Mammary epithelial cell (primary cell): ENCODE measurements around a stretch of chr2.

- CAGE, long polyA plus RNA, result no peak
- RRBS, result no CpG with 5 or more reads among the region's 8 CpGs
Measured at GRCh38 chr2:152542660-152543656, 174.3 kb downstream of the PRPF40A start.

DNA sequence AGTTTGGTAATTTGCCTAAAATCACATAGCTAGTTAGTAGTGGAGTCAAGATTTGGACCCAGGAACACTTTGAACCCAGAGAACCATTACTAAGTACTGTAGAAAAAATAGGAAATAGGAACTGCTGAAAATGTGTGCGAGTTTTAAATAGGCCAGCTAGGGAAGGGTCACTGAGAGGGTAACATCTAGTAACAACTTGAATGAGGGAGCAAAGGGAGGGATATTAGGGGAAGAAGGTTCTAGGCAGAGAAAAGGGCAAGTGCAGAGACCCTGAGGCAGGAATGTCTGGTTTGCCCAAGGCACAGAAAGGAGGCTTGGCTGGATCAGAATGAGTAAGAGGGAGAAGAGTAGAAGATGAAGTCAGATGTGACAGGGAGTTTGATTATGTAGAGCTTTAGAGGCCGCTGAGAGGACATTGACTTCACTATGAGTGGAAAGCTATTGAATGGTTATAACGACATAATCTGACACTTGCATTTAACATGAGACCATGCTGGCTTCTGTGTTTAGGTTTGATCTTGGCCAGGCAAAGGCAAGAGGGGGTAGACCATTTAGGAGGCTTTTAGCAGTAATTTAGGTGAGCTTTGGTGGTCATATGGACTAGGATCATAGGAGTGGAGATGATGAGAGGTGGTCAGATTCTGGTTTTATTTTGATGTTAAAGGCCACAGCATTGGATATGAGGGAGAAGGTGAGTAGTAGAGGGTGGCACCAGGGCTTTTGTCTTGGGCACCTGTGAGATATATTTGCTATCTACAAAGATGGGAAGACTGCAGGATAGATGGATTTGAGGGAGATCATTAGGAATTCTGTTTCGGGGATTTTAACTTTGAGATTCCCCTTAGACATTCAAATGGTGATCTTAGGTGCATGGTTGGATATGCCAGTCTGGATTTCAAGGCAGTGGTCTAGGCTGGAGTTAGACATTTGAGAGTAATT lies 140.5 kb downstream of the PRPF40A start:
- CAGE, long polyA plus RNA, result no peak
- RRBS, result no CpG with 5 or more reads among the region's 4 CpGs

DNA sequence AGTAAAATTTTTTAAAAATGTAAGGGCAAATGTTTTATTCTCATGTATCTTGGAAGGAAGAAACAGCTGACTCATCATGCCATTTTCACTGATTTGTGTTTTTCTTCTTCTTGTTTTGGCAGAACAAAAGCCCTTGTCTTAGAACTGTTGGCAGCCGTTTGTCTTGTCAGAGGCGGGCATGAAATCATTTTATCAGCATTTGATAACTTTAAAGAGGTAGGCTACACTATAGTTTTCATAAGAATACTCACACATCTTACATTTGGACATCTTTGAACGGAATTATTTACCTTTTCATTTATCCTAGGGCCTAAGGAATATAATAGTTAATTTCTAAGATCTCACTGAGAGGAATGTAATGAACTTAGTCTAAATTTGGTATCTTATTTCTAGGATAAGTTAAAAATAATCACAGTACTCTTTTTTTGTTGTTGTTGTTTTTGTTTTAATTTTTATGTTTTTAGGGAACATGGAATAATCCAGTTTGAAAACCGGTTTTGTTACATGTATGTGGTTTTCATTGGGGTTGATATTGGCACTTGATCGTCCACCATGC lies 136.3 kb downstream of the PRPF40A start:
- CAGE, long polyA plus RNA, result no peak
- RRBS, result no CpG with 5 or more reads among the region's 5 CpGs

DNA sequence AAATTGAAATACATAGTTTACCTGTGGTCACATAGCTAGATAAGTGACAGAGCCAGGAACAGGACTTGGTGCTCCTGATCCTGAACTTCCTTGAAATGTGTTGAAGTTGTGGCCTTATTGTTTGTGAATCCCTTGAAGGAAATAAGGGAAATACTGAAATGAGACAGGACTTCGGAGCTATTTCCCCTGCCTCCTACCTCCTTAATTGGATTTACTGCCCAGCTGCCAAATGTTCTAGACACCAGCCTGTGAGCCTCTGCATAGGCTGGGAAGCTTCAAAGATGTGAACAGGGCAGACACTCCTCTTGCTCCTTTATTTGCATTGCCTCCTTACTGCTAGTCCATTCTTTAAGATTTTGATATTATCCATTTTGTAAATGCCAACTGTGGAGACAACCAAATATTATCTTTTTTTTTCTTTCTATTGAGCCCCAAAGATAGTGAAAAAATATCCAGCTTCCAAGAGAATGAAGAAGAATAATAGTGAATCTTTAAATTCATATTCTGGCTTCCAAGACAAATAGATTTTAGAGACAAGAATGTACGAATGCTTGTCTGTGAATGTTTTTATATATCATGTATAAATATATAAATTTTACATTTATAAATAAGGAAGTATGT lies 135.1 kb downstream of the PRPF40A start:
- CAGE, long polyA plus RNA, result no peak
- RRBS, result no CpG with 5 or more reads among the region's 2 CpGs

GRCh38 chr2:152626177-152626765 lies 91.0 kb downstream of the PRPF40A start:
- CAGE, long polyA plus RNA, result no peak
- RRBS, result no CpG with 5 or more reads among the region's 5 CpGs

DNA sequence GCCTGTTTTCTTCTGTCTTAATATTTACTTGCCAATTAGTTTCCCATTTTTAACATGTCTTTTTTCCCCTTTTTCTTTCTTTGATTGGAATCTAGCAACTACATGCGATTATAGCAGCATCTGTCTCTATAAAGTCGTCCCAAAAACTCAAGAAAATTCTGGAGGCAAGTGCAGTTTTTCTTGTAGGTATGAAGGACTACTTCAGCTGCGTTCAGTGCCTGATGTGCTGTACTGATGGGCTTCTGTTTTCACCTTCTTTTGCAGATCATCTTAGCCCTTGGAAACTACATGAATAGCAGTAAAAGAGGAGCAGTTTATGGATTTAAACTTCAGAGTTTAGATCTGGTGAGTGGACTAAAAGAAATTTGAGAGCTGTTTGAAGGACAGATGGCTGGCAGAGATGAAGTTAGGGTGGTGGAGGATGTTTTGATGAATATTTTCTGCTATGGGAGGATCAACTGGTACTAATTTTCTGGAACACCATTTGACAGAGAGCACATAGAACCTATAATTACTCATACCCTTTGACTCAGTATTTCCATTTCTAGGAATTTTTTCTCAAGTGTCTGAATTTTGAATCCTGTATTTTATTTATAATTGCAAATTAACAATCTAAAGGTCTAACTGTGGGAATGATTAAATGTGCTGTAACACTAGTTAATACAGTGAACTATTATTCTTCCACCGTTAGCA lies 87.6 kb downstream of the PRPF40A start:
- CAGE, long polyA plus RNA, result no peak
- RRBS, result no CpG with 5 or more reads among the region's 4 CpGs

DNA sequence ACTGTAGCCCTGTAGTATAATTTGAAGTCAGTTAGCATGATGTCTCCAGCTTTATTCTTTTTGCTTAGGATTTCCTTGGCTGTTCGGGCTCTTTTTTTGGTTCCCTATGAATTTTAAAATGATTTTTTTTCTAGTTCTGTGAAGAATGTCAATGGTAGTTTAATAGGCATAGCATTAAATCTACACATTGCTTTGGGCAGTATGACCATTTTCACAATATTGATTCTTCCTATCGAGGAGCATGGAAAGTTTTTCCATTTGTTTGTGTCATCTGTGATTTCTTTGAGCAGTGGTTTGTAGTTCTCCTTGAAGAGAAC lies 185.7 kb upstream of the GALNT13 start:
- CAGE, long polyA plus RNA, result no peak
- RRBS, result no CpG with 5 or more reads among the region's 2 CpGs

- CAGE, long polyA plus RNA, result no peak
- RRBS, result no CpG with 5 or more reads among the region's 1 CpG
Measured at GRCh38 chr2:154447722-154448135, 250.8 kb upstream of the KCNJ3 start.

GRCh38 chr2:154699179-154699893 lies 841 bp downstream of the KCNJ3 start:
- CAGE, long polyA plus RNA, result no peak
- RRBS, result 34% methylated on average over 9 of the region's 37 CpGs

DNA sequence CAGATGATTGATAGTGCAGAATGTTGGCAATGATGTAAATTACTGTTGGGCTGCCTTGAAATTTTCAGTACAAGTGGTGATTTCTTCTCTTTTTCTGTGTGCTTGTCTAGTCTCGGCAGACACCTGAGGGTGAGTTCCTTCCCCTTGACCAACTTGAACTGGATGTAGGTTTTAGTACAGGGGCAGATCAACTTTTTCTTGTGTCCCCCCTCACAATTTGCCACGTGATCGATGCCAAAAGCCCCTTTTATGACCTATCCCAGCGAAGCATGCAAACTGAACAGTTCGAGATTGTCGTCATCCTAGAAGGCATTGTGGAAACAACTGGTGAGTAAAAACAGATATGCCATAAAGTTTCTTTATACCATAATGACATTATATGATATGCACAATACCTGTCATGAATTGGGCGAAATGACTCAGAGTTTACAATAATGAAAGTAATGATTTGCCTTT lies 11.0 kb downstream of the KCNJ3 start:
- CAGE, long polyA plus RNA, result no peak
- RRBS, result no CpG with 5 or more reads among the region's 7 CpGs

DNA sequence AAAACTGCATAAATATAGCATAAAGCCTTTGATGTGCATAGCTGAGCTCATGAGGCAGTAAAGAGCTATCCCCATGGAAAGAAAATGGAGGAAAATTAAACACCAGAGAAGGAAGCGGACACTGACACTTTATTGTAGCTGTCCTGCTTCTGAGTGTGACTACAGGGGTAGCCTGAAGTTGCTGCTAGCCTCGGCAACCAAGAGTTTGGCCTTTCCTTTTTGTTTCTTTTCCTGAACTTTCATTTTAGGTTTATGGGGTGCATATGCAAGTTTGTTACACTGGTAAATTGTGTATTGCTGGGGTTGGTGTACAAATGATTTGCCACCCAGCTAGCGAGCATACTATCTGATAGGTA lies 343.1 kb downstream of the NR4A2 start:
- CAGE, long polyA plus RNA, result no peak
- RRBS, result no CpG with 5 or more reads among the region's 3 CpGs

GRCh38 chr2:156083531-156084155 lies 248.9 kb downstream of the NR4A2 start:
- CAGE, long polyA plus RNA, result no peak
- RRBS, result no CpG with 5 or more reads among the region's 8 CpGs

GRCh38 chr2:156091426-156092666 lies 240.7 kb downstream of the NR4A2 start:
- CAGE, long polyA plus RNA, result no peak
- RRBS, result no CpG with 5 or more reads among the region's 2 CpGs

DNA sequence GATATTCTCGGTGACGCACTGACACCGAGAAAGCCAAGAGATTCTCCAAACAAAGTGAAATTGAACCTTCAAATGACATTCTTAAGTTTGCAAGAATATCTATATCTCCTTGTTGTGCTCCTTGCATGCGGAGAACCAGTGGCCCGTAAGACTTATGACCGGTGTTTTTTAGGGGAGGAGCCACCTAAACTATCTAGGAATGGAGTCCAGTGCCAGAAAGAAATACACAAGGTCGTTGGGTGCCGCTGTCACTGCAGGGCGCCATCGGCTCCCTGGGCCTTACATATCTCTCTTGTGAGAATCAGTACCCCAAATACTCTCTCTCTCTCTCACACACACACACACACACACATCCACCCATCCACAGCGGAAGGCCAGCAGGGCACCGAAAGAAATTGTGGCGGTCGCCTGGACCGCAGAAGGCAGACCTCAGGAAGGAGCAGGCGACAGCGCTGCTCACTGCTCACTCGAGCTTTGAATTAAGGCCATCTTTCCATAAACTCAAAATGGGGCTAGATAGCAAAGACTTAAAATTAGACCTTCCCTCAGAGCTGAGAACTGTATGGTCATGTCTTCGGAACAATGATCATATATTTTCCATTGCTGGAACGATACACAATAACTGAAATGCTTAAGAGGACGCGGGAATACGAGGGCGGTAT lies 10.4 kb downstream of the NR4A2 start:
- CAGE, long polyA plus RNA, result no peak
- RRBS, result no CpG with 5 or more reads among the region's 24 CpGs

DNA sequence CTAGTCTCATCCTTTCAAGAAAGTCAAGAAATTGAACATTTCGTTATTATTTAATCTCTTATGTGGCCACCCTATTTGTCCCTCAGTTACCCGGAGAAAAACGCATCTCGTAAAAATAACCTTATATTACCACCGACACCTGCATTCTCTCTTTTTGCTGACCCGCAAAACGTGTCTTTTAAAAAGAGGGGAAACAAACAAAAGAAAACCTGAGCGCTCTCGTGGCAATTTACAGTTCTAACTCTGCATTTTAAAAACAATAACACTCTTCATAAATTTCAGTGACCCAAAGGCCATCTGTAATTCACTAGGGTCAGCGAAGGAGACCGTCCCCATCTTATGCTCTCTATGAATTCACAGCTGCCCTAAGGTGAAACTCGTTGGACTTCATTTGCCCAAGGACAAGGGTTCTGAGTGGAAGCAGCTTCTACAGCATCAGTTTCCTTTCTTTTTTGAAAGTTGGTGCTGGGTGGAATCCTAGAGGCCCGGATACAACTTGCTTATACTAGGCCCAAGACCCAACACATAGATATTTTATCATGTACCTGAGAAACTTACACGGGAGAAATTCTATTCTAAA lies 9.2 kb downstream of the NR4A2 start:
- CAGE, long polyA plus RNA, result no peak
- RRBS, result no CpG with 5 or more reads among the region's 14 CpGs

GRCh38 chr2:156326412-156327033 lies 6.0 kb downstream of the NR4A2 start:
- CAGE, long polyA plus RNA, result no peak
- RRBS, result no CpG with 5 or more reads among the region's 11 CpGs

- CAGE, long polyA plus RNA, result no peak
- RRBS, result no CpG with 5 or more reads among the region's 4 CpGs
Measured at GRCh38 chr2:156340109-156340816, 7.7 kb upstream of the NR4A2 start.

DNA sequence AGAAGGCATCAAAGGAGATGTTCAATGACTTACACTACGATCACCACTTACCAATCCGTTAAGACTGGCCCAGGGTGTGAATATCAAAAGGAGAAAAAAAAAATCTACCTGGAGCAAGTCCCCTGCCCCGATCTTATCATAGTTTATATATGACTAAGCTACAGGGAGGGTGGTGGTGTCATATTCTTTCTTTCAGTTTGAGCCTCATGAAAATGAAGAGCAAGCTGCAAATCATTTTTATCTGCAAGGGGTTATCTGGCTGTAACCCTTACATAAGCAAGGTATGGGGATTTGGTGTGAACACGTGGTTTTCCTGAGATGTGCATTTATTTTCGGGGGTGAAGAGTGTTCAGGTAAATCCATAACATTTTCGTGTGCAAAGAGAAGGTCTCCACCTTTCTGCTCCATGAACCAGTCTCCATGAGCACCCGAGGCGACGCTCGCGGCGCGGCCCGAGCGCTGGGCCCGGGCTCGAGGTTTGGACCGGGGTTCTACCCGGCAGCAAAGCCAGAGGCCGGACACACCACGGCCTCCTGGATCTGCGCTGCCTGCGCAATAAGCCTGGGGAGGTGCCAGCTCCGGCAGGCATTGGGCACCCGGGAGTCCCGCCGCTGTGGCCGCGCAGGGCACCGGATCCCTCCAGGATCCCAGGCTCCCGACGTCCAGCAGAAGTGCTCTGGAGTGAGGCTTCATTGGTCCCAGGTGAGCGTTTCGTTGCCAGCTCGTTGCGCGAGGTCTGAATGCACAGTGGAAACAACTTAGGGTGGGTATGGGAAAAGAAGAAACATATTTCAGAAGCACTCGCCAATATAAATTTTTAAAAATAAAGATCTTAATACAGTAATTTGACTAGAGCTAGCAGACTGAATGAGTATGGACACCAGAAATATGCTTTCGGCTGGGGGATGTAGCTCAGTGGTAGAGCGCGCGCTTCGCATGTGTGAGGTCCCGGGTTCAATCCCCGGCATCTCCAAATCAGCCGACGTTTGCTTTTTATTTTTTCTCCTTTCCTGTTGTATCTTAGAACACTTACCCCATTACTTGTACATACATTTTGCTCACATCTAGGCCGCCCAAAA lies 36.0 kb upstream of the GPD2 start:
- CAGE, long polyA plus RNA, result no peak
- RRBS, result 2% methylated on average over 5 of the region's 48 CpGs

- CAGE, long polyA plus RNA, result no peak
- RRBS, result no CpG with 5 or more reads among the region's 3 CpGs
Measured at GRCh38 chr2:156467064-156467514, 30.9 kb downstream of the GPD2 start.

DNA sequence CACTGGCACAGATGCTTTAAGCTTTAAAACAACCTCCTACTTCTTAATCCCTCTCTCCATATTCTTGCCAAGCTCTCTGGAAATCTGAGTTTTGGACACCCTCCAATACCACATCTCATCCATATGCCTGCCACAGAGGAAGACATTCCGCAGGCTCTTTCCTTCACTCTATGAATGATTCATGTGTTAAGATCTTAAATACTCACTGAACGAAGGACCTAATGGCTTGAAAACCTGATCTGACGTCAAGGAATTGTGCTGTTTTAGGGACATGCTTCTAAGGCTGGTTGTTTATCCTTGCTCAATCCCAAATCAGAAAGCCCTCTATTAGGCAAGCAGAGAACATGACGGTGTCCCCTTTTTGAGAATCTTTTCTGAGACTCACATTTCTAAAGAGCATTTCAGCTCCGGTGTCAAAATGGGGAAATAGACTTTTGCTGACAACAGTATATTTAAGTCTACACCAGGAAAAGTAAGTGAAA lies 83.8 kb upstream of the GALNT5 start:
- CAGE, long polyA plus RNA, result no peak
- RRBS, result no CpG with 5 or more reads among the region's 5 CpGs